ENCODE data around the genes PCK2, PSME2, NOP9, LTB4R, ADCY4 and STXBP6.

GRCh38 chr14:24067504-24068181 is 3.7 kb upstream of the CPNE6 start:
- PRO-cap = no peak
CAGE:
- cytosol, long polyA minus RNA = no peak
- cytosol, long polyA plus RNA = no peak
- long polyA plus RNA = no peak
- nucleus, long polyA minus RNA = no peak
- nucleus, long polyA plus RNA = no peak

DNA sequence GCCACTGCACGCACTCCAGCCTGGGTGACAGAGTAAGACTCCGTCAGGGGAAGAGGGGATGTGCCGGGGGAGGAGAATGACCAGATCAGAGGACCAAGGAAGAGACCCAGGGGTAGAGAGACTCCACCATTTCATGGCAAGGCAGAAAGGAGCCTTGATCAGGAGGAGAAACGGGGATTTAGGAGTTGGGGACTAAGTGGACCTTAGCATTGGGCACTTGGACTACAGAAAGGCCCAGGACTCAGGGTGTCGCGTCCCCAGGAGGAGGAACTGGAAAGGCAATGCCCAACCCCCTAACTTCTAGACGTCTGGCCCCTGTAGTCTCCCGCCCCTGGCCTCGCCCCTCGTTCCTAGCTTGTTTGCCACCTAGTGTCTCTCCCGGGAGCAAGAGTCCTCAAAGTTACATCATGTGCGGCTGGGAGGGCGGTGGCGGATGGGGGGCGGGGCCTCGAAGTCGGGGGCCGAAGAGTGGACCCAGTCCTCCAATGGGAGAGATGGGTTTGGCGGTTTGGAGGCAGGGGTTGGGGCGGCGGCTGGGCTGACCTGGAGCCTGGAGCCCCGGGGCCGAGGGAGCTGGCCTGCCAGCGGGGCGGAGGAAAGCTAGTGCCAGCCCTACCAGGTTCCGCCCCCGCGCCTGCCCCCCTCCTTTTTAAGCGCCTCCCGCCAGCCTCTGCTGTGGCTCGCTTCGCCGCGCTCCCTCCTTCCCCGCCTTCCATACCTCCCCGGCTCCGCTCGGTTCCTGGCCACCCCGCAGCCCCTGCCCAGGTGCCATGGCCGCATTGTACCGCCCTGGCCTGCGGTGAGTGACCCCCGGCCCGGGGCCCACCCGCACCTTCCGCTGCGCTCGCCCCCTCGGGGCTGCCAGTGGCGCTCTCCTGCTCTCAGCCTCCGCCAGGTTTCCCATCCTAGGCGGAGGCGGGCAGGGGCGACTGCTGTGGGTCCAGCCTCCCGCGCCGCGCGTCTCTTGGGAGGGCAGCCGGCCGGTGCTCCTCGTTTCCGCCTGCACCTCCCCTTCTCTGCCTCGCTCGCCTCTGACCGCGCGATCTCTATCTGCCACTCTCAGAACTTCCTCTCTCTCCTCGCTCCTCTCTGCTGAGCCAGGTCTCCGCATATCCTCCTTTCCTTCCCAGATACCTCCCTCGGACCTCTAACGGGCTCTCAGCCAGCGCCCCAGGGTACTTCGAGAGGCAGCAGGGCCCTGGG is at the start of gene PCK2:
Gene PCK2 (plus strand): TSS at position 676 of the 1,203 bp plus-strand sequence.
- PRO-cap = bidirectional peak, plus-strand start at position 676 of the sequence, minus-strand start at position 339 of the sequence; bidirectional peak, plus-strand start at position 1,062 of the sequence, minus-strand start at position 1,018 of the sequence
CAGE:
- cytosol, long polyA minus RNA = start-site peak on the plus strand centred at position 676 of the sequence, 6 bp wide, 26 reads
- cytosol, long polyA plus RNA = start-site peak on the plus strand centred at position 698 of the sequence, 40 bp wide, 53 and 106 reads in 2 replicates
- long polyA plus RNA = start-site peak on the plus strand centred at position 504 of the sequence, 145 bp wide, 43 and 35 reads in 2 replicates; start-site peak on the plus strand centred at position 696 of the sequence, 43 bp wide, 341 and 56 reads in 2 replicates
- nucleus, long polyA minus RNA = start-site peak on the plus strand centred at position 714 of the sequence, 7 bp wide, 34 reads
- nucleus, long polyA plus RNA = start-site peak on the plus strand centred at position 708 of the sequence, 20 bp wide, 25 and 24 reads in 2 replicates

DNA sequence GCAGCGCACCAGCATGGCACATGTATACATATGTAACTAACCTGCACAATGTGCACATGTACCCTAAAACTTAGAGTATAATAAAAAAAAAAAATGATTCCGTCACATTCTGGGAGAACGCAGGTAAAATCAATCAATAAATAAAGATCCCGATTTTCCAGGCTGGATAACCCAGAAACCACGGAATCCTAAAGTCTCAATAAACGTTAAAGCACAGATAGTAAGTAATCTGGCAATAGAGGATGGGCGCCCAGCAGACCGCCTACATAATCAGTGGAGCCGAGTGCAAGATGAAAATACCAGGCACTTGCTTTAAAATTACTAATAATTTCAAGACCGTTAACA is 1.3 kb upstream of the DCAF11 start:
- PRO-cap = no peak
CAGE:
- cytosol, long polyA minus RNA = no peak
- cytosol, long polyA plus RNA = no peak
- long polyA plus RNA = no peak
- nucleus, long polyA minus RNA = no peak
- nucleus, long polyA plus RNA = no peak

- PRO-cap = bidirectional peak, plus-strand start at chr14:24114083, minus-strand start at chr14:24113976
CAGE:
- cytosol, long polyA minus RNA = no peak
- cytosol, long polyA plus RNA = no peak
- long polyA plus RNA = no peak
- nucleus, long polyA minus RNA = no peak
- nucleus, long polyA plus RNA = no peak
These were observed 593 bp upstream of the DCAF11 start for GRCh38 chr14:24113820-24114547.

- PRO-cap = no peak
CAGE:
- cytosol, long polyA minus RNA = no peak
- cytosol, long polyA plus RNA = no peak
- long polyA plus RNA = no peak
- nucleus, long polyA minus RNA = no peak
- nucleus, long polyA plus RNA = no peak
These were observed 2.0 kb downstream of the FITM1 start for GRCh38 chr14:24132224-24133030.

DNA sequence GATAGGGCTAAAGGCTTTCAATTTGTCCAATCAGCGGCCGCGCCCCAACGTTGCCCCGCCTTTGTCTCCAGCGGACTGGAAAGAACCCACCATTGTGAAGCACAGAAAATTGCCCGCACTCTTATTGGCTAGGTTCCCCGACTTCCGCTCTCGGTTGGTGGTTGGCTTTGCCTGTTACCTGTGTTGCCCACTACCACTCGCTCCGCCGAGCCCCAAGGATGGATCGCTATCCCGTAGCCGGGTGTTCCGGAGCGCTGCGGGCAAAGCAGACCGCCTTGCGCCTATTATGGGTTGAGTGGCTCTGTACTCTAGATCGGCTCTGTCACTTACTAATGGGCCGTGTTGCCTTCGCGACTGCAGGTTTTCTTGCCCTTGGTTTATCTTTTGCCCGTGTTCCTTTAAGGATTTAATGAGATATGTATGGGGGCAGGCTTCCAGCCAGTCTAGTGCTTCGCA is 307 bp upstream of the EMC9 start:
- PRO-cap = bidirectional peak, plus-strand start at position 193 of the sequence, minus-strand start outside the sequence
CAGE:
- cytosol, long polyA minus RNA = no peak
- cytosol, long polyA plus RNA = no peak
- long polyA plus RNA = no peak
- nucleus, long polyA minus RNA = no peak
- nucleus, long polyA plus RNA = no peak

DNA sequence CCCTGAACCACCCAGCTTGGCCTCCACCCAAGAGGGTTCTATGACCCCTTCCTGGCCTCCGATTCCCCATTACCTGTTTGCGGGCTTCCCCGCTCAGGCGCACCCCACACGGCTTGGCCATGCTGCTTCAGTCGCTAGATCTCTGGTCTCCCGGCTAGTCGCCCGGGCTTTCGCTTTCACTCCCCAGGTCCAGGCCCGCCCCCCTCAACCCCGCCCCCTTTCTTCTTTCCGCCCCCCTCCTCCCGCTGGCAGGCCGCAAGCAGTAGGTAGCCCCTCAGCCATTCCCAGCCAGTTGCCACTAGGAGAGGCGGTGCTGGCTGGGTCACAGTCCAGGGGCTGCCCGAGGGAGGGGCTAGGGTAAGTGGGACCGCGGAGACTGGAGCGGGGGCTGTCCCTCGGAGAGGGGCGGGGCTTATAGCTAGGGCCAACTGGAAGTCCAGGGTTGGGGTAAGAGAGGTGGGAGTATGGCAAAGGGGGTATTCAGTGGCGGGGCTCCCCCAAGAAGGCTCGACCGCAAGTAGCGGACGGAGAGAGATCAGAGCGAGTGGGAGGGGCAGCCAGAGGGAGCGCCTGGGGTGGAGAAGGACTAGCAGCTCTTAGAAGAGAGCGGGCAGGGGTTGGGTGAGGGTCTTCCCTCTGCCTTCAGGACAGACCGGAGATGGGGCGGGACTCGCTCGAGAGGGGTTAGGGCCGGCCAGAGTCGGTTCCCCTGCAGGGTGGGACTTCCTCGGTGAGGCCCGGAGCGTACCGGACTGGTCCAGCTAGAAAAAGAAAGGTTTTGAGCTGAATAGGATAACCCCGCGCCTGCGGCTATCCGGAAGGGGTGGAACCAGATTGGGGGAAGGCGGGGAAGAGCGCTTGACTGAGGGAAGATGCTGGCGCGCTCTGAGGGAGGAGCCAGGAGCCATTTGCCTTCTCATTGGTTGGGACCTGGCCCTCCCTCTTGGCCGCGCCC is at the start of gene PSME2:
Gene PSME2 (minus strand): TSS at position 150 of the 955 bp plus-strand sequence.
- PRO-cap = bidirectional peak, plus-strand start at position 291 of the sequence, minus-strand start at position 150 of the sequence; bidirectional peak, plus-strand start outside the sequence, minus-strand start at position 754 of the sequence
CAGE:
- cytosol, long polyA minus RNA = start-site peak on the minus strand centred at position 153 of the sequence, 7 bp wide, 93 reads
- cytosol, long polyA plus RNA = start-site peak on the minus strand centred at position 157 of the sequence, 58 bp wide, 3,716 and 3,434 reads in 2 replicates
- long polyA plus RNA = start-site peak on the minus strand centred at position 159 of the sequence, 53 bp wide, 1,355 and 1,504 reads in 2 replicates
- nucleus, long polyA minus RNA = start-site peak on the minus strand centred at position 170 of the sequence, 55 bp wide, 270 reads
- nucleus, long polyA plus RNA = start-site peak on the minus strand centred at position 163 of the sequence, 69 bp wide, 1,613 and 2,077 reads in 2 replicates; start-site peak on the minus strand centred at position 788 of the sequence, 41 bp wide, 114 and 237 reads in 2 replicates

- PRO-cap = no peak
CAGE:
- cytosol, long polyA minus RNA = no peak
- cytosol, long polyA plus RNA = no peak
- long polyA plus RNA = no peak
- nucleus, long polyA minus RNA = no peak
- nucleus, long polyA plus RNA = no peak
These were observed 6.7 kb downstream of the IPO4 start for GRCh38 chr14:24181852-24182334.

DNA sequence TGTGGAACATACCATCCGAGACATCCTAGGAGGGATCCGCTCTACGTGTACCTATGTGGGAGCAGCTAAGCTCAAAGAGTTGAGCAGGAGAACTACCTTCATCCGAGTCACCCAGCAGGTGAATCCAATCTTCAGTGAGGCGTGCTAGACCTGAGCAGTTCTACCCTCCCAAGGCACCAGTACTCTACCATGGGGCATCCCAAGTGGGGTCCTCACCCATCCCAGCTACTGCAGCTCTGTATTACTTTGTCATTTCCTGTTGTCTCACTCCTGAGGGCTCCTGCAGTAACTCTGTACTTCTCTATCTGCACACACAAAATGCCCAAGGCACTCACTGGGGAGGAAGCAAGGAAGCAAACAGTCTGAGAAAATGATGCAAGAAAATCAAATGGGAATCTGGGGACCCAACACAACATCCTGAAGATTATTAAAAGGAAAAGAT is 3.8 kb downstream of the TINF2 start:
- PRO-cap = no peak
CAGE:
- cytosol, long polyA minus RNA = start-site peak on the minus strand centred at position 257 of the sequence, 54 bp wide, 5 reads
- cytosol, long polyA plus RNA = no peak
- long polyA plus RNA = no peak
- nucleus, long polyA minus RNA = no peak
- nucleus, long polyA plus RNA = no peak

DNA sequence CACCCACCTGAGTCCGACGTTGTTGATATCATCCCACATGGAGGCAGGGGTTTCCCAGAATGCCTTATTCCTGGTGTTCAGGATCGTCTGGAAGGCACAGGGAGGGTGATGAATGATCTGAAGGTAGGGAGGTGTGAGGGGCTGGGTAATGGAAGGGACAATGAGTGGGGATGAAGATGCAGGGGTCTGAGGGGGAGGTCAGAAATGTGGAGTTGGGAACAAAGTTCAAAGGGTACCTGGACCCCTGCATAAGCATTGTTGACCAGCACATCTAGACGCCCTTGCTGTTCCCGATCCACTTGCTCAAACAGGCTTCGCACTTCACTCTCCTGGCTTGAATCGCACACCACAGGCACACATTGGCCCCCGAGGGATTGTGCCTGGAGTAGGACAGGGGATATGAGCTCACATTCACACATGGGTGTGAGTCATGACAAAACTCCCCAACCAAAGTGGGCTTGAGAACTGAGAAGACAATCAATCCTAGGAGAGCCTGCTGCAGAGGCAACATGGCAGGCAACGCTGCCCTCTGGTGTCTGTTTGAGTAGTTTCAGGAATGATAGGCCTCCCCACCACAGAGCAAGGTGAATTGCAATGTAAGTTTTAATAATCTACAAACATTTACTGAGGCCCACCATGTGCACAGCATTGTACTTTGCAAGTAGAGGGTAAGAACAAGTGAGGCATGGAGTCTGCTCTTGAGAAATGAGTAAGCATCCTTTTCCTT is 2.9 kb downstream of the DHRS1 start:
- PRO-cap = bidirectional peak, plus-strand start at position 476 of the sequence, minus-strand start at position 358 of the sequence
CAGE:
- cytosol, long polyA minus RNA = no peak
- cytosol, long polyA plus RNA = no peak
- long polyA plus RNA = no peak
- nucleus, long polyA minus RNA = no peak
- nucleus, long polyA plus RNA = no peak

- PRO-cap = bidirectional peak, plus-strand start at chr14:24299862, minus-strand start at chr14:24299758; bidirectional peak, plus-strand start at chr14:24300145, minus-strand start at chr14:24300086
CAGE:
- cytosol, long polyA minus RNA = start-site peak on the plus strand at chr14:24299852-24299913, 65 reads
- cytosol, long polyA plus RNA = no peak
- long polyA plus RNA = start-site peak on the minus strand at chr14:24299714-24299745, 46 and 43 reads in 2 replicates
- nucleus, long polyA minus RNA = start-site peak on the minus strand at chr14:24299772-24299785, 13 reads; start-site peak on the plus strand at chr14:24299871-24299918, 186 reads; start-site peak on the plus strand at chr14:24300126-24300194, 21 reads
- nucleus, long polyA plus RNA = start-site peak on the minus strand at chr14:24299698-24299745, 18 and 18 reads in 2 replicates
These were observed at the start of gene NOP9 for GRCh38 chr14:24299537-24300275. Gene NOP9, plus strand, starts transcription at chr14:24299850.

DNA sequence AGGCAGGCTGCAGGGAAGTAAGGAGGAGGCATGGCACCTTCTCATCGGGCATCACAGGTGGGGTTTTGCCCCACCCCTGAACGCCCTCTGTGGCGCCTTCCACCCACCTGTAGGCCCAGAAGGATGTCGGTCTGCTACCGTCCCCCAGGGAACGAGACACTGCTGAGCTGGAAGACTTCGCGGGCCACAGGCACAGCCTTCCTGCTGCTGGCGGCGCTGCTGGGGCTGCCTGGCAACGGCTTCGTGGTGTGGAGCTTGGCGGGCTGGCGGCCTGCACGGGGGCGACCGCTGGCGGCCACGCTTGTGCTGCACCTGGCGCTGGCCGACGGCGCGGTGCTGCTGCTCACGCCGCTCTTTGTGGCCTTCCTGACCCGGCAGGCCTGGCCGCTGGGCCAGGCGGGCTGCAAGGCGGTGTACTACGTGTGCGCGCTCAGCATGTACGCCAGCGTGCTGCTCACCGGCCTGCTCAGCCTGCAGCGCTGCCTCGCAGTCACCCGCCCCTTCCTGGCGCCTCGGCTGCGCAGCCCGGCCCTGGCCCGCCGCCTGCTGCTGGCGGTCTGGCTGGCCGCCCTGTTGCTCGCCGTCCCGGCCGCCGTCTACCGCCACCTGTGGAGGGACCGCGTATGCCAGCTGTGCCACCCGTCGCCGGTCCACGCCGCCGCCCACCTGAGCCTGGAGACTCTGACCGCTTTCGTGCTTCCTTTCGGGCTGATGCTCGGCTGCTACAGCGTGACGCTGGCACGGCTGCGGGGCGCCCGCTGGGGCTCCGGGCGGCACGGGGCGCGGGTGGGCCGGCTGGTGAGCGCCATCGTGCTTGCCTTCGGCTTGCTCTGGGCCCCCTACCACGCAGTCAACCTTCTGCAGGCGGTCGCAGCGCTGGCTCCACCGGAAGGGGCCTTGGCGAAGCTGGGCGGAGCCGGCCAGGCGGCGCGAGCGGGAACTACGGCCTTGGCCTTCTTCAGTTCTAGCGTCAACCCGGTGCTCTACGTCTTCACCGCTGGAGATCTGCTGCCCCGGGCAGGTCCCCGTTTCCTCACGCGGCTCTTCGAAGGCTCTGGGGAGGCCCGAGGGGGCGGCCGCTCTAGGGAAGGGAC is at the start of gene LTB4R:
Gene LTB4R (plus strand): TSS at position 961 of the 1,094 bp plus-strand sequence.
- PRO-cap = bidirectional peak, plus-strand start at position 549 of the sequence, minus-strand start at position 357 of the sequence; bidirectional peak, plus-strand start at position 961 of the sequence, minus-strand start at position 846 of the sequence
CAGE:
- cytosol, long polyA minus RNA = start-site peak on the plus strand centred at position 763 of the sequence, 410 bp wide, 6 reads
- cytosol, long polyA plus RNA = no peak
- long polyA plus RNA = no peak
- nucleus, long polyA minus RNA = no peak
- nucleus, long polyA plus RNA = no peak

DNA sequence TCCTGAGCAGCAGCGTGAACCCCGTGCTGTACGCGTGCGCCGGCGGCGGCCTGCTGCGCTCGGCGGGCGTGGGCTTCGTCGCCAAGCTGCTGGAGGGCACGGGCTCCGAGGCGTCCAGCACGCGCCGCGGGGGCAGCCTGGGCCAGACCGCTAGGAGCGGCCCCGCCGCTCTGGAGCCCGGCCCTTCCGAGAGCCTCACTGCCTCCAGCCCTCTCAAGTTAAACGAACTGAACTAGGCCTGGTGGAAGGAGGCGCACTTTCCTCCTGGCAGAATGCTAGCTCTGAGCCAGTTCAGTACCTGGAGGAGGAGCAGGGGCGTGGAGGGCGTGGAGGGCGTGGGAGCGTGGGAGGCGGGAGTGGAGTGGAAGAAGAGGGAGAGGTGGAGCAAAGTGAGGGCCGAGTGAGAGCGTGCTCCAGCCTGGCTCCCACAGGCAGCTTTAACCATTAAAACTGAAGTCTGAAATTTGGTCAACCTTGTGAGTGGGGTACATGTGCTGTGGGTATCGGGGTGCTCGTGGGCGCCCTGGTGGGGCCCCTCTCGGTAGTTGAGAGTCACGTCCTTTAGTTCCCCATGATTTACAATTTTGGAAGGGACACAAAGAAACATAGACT is 5.3 kb downstream of the LTB4R start:
- PRO-cap = no peak
CAGE:
- cytosol, long polyA minus RNA = no peak
- cytosol, long polyA plus RNA = no peak
- long polyA plus RNA = no peak
- nucleus, long polyA minus RNA = no peak
- nucleus, long polyA plus RNA = no peak

DNA sequence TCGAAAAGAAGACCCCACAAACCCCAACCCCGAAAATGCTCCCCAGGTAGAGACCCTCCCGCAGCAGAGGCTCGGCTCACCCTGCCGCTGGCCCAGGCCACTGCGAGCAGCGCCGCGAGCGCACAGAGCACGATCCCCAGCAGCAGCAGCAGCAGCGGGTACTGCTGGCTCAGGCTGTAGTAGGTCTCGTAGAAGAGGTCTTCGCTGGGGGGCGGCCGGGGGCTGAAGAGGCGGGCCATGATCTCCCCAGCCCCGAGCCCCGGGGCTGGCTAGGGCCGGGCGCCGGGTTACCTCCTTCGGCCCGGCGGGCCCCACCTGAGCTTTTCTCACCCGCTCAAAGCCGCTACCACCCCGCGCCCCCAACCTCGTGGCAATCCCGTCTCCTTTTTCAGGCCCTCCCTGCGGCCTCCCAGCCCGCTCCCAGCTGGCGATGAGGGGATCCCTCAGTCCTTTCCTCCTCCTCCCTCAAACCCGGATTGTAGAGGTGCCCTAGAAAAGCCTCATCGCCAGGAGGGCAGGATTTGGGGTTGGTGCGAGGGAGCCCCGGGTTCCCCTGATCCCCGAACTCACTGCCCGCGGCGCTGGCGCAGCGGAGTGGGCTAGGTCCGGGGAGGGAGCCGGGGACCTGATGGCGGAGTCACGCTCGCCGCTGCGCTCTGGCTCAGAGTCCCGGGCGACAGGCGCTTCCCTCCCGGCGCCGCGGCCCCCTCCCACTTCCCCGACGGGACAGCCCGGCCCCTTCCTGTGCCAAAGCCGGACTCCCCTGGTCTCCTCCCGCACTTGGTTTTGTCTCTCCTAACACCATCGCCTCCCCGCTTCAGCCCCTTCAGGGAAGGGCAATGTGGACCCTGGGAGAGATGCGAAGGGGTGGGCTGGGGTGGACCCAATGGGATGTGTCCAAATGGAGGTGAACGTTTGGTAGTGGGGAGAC is at the start of gene ADCY4:
Gene ADCY4 (minus strand): TSS at position 658 of the 931 bp plus-strand sequence.
- PRO-cap = bidirectional peak, plus-strand start at position 191 of the sequence, minus-strand start at position 166 of the sequence; bidirectional peak, plus-strand start at position 777 of the sequence, minus-strand start at position 658 of the sequence
CAGE:
- cytosol, long polyA minus RNA = no peak
- cytosol, long polyA plus RNA = no peak
- long polyA plus RNA = start-site peak on the minus strand centred at position 458 of the sequence, 413 bp wide, 604 and 404 reads in 2 replicates
- nucleus, long polyA minus RNA = no peak
- nucleus, long polyA plus RNA = start-site peak on the minus strand centred at position 651 of the sequence, 25 bp wide, 1,963 and 1,552 reads in 2 replicates

GRCh38 chr14:24429320-24429519 is 248 bp downstream of the CBLN3 start:
- PRO-cap = no peak
CAGE:
- cytosol, long polyA minus RNA = no peak
- cytosol, long polyA plus RNA = no peak
- long polyA plus RNA = no peak
- nucleus, long polyA minus RNA = no peak
- nucleus, long polyA plus RNA = no peak

GRCh38 chr14:24430430-24431270 is 896 bp downstream of the KHNYN start:
- PRO-cap = bidirectional peak, plus-strand start at chr14:24430579, minus-strand start at chr14:24430496; unidirectional peak, minus-strand start at chr14:24430969
CAGE:
- cytosol, long polyA minus RNA = start-site peak on the plus strand at chr14:24430520-24430646, 8 reads
- cytosol, long polyA plus RNA = no peak
- long polyA plus RNA = start-site peak on the plus strand at chr14:24430551-24430580, 35 and 21 reads in 2 replicates; start-site peak on the minus strand at chr14:24430959-24430983, 69 and 37 reads in 2 replicates
- nucleus, long polyA minus RNA = start-site peak on the minus strand at chr14:24430945-24430983, 178 reads
- nucleus, long polyA plus RNA = start-site peak on the minus strand at chr14:24430944-24430972, 149 and 121 reads in 2 replicates

GRCh38 chr14:24458592-24458911 is 16.0 kb upstream of the SDR39U1 start:
- PRO-cap = no peak
CAGE:
- cytosol, long polyA minus RNA = no peak
- cytosol, long polyA plus RNA = no peak
- long polyA plus RNA = no peak
- nucleus, long polyA minus RNA = no peak
- nucleus, long polyA plus RNA = no peak

DNA sequence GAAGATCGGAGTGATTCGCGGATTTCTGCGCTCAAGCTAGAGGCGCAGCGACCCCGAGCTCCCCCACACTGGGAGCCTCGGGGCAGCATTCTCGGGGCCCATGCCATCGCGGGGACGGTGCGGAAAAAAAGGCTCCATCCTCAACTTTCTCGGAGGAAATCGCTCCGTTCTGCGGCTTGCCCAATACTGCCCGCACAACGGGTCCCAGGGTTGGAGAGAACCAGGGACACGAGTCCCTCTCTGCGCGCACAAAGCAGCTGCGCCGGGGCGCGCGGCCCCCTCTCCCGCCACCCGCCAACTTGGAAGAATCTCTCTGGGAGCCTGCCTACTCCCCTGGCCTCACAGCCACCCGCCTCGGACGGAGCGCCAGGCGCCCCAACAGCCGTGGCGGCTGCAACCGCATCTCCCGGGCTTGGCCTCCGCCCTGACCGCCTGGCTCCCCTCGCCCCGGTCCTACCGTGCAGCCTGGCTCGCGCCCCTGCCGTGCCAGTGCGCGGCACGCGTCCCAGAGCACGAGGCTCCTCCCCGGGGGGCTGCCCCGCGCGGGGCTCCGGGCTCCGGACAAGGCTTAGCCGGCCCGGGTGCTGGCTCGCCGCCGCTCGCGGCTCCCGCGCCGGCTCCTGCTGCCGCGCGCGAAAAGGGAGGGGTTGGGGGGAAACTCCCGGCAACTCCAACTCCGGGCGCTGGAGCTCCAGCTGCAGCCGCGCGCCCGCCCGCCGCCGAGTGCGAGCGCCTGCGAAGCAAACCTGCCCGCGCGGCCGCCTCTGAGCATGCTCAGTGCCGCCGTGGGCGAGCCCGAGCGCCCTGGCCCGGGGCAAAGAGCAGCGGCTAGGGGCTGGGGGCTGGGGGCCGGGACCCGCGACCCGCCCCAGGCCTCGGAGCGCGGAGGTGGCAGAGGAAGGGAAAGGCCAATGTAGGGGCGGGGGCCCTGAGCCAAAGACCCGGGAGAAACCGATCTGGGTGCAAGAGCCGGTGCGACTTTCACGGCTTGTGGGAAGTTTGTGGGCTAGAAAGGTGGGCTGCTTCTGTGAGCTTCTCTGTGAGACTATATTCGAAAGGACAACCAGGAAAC is at the start of gene STXBP6:
Gene STXBP6 (minus strand): TSS at position 727 of the 1,072 bp plus-strand sequence.
- PRO-cap = no peak
CAGE:
- cytosol, long polyA minus RNA = no peak
- cytosol, long polyA plus RNA = no peak
- long polyA plus RNA = no peak
- nucleus, long polyA minus RNA = no peak
- nucleus, long polyA plus RNA = no peak

DNA sequence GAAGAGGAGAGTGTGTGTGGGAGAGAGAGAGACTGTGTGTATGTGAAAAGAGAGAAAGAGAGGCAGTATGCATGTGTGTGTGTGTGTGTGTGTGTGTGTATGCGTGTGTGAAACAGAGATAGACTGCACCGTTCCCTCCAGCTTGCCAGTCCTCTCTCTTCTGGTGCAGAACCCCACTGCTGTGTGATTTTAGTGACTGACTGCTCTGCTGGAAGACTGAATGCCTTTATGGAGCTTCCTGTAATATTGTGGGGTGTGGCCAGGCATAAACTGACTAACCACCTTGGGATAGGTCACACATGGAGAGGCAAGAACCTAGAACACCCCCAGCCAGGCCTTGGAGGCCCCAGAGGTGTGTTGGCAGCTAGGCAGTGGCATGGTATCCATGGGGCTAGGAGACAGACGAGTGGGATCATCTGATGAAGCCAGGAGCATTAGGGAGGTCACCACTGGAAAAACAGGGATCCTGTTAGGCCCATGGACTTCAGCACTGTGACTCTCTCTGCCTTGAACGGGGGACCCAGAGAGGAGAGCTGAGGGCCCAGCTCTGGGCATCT is 46.1 kb upstream of the STXBP6 start:
- PRO-cap = no peak
CAGE:
- cytosol, long polyA minus RNA = no peak
- cytosol, long polyA plus RNA = no peak
- long polyA plus RNA = no peak
- nucleus, long polyA minus RNA = no peak
- nucleus, long polyA plus RNA = no peak

DNA sequence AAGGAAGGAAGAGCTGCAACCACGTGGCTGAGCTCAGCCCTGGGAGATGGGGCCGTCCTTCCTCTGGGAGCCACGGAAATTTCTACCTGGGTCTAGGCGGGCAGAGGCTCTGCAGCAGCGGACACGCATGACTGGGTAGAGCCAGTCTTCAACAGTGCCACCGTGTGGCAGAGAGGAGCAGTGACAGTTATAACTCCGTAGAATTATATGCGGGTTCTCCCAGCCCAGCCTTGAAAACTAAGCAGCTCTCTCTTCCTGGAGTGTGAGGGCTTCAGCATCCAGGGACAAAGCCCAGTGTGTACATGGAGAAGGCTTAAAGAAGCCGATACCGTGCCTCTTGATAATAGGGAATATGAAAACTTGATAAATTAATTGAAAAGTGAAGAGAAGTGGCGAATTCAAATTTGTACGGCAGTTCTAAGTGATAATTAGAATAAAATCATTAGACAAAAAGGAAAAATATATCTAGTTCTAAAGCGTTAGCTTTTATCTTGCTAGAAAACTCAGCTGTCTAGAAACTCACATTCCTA is 83.0 kb upstream of the STXBP6 start:
- PRO-cap = no peak
CAGE:
- cytosol, long polyA minus RNA = no peak
- cytosol, long polyA plus RNA = no peak
- long polyA plus RNA = no peak
- nucleus, long polyA minus RNA = no peak
- nucleus, long polyA plus RNA = no peak